SJCRH30 (cell line): ENCODE results near the gene CR1.

DNA sequence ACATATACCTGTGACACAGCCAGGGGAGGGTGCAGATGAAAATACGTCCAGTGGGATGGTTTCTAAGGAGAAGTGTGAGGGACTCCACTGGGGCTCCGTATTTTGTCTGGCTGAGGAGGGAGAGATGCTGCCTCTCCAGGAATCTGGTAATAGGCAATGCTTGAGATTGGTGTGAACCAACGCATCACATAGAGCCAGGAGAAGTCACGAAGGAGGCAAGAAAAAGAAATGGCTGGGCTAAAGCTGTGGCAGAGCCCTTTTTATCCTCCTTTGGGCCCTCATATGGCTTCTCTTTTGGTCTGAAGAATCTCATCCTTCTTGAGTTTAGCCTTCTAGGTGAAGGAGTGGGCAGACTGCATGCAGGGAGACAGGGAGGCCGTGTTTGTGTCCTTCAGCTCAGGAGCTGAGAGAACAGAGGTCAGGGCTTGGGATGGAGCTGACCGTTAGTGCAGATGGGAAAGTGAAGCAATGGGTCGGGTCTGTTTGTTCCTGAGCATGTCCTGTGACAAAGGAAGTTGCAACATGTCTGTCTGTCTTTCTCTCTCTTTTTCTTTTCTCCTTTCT is 14.8 kb downstream of the MAPKAPK2 start:
- RAMPAGE, long total RNA = no peak

- RAMPAGE, long total RNA = no peak
Observed at GRCh38 chr1:206703026-206704173, 18.7 kb downstream of the MAPKAPK2 start.

DNA sequence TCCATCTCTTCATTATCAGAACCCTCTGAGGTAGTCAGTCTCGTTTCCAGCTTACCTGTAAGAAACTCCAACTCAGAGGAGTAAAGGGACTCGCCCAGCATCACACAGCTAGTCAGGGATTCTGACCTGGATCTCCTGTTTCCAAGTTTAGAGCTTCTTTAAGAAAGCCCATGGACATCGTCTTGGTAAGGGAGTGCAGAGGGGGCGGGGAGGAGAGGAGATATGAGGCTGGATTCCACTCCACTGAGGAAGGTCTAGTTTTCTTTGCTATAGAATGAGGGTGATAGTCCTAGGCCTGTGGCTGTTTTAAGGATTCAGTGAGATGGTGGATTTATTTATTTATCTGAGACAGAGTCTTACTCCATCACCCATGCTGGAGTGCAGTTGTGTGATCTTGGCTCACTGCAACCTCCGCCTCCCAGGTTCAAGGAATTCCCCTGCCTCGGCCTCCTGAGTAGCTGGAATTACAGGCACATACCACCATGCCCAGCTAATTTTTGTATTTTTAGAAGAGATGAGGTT is 34.2 kb upstream of the IL19 start:
- RAMPAGE, long total RNA = no peak

- RAMPAGE, long total RNA = no peak
Observed at GRCh38 chr1:206748330-206748717, 22.2 kb upstream of the IL19 start.

DNA sequence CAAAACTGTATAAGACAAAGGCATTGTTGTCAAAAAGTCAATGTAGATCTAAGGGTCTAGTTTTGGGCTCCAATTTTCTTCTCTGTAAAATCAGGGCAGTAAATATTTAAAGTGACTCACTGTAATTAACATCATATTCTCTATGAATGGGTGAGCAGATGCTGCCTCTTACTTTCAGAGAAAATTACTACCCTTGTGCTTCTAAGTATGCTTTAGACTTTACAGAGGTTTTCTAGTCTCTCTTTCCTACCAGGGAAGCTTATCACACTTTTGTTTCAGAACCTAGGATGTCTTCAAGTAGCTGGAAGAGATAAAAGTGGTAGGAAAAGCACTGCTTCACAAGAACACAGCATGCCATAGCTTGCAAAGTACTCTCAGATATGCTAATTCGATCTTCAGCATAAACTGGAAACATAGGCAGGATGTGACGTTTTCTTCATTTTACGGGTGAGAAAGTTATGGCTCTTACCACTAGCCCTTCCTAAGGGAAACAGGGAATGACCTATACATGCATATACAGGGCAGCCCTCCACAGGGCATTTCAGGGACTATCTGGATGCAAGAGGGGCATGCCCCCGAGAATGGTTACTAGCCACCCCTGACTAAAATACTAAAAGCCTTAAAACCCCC is 2.7 kb downstream of the C1orf116 start:
- RAMPAGE, long total RNA = no peak

DNA sequence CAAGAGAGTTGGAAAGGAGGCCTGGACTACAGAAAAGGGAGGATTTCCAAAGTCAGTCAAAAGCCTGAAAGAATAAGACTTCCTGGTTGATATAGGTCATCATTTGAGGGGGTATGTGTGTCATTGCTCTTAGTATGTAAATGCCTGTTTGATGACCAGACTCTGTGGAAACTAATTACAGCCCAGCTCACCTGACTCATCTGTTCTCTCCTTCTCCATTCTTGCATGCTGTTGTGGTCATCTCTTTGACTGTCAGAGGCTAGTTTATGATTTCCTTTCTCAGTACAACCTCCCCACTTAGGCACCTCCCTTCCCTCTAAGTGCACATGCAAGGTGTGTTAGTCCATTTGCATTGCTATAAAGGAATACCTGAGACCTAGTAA is 2.4 kb upstream of the C1orf116 start:
- RAMPAGE, long total RNA = no peak

DNA sequence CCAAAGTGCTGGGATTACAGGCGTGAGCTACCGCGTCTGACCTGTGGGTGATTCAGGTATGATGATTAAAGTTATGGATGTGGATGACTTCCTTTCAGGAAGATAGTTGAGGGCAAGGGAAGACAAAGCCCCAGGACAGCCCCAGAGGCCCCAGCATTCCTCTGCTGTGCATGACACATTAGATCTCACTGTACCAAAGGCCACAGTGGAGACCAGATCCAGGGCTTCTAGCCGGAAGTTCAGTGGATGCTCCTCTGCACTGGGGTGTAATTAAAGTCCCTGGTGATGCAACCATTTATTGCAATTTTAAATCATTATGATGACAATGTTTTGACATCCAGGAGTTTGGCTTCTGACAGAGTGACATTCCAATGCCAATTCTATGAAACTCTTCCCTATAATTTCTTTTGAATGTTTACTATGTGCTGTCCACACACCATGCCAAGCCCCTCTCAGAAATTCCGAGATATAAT is 5.0 kb downstream of the C4BPA start:
- RAMPAGE, long total RNA = no peak

GRCh38 chr1:207327204-207328273 is 6.1 kb downstream of the CD55 start:
- RAMPAGE, long total RNA = no peak

- RAMPAGE, long total RNA = no peak
Observed at GRCh38 chr1:207332856-207333147, 11.3 kb downstream of the CD55 start.

DNA sequence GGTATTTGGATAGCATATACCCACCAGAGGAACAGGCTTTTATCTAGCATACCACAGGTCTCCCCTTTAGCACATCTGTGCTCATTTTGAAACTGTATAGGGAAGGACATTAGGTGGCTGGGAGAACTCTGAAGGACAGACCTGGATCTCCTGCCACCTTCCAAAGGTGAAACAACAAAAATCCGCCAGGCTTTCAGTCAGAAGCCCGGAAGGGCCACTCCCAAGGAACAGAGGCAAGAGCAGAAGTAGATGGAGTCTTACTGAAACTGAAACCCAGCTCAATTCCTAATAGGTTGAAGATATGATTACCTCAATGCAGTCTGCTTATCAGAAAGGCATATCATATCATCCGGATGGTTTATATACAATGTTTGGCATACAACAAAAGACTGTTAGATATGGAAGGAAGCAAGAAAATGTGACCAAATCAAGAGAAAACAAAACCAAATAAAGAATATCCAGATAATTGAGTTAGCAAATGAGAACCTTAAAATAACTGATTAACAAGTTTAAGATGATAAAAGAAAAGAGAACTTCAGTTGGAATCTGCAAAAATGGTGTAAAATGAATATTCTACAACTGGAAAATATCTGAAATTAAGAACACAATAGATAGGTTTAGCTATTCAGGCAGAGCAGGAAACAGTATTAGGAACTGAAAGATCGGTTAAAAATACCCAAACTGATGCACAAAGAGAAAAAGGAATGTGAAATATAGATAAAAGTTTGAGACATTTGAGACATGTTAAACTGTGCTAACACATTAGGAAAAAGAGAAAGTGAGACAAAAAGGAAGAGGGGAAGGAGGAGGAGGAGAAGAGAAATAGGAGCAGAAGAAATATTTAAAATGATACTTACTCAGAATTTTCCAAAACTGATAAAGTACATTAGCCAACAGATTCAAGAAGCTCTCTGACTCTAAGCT is 11.9 kb downstream of the CD55 start:
- RAMPAGE, long total RNA = no peak

DNA sequence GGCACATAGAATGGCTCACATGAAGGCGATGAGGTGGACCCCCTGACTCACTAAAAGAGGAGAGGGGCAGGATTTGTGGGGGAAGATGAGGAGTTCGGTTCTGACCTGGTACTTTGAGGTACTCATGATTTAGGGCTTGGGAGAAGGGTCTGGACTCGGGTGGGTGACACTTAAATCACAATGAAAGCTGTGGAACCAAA is 12.4 kb upstream of the CR1 start:
- RAMPAGE, long total RNA = no peak

DNA sequence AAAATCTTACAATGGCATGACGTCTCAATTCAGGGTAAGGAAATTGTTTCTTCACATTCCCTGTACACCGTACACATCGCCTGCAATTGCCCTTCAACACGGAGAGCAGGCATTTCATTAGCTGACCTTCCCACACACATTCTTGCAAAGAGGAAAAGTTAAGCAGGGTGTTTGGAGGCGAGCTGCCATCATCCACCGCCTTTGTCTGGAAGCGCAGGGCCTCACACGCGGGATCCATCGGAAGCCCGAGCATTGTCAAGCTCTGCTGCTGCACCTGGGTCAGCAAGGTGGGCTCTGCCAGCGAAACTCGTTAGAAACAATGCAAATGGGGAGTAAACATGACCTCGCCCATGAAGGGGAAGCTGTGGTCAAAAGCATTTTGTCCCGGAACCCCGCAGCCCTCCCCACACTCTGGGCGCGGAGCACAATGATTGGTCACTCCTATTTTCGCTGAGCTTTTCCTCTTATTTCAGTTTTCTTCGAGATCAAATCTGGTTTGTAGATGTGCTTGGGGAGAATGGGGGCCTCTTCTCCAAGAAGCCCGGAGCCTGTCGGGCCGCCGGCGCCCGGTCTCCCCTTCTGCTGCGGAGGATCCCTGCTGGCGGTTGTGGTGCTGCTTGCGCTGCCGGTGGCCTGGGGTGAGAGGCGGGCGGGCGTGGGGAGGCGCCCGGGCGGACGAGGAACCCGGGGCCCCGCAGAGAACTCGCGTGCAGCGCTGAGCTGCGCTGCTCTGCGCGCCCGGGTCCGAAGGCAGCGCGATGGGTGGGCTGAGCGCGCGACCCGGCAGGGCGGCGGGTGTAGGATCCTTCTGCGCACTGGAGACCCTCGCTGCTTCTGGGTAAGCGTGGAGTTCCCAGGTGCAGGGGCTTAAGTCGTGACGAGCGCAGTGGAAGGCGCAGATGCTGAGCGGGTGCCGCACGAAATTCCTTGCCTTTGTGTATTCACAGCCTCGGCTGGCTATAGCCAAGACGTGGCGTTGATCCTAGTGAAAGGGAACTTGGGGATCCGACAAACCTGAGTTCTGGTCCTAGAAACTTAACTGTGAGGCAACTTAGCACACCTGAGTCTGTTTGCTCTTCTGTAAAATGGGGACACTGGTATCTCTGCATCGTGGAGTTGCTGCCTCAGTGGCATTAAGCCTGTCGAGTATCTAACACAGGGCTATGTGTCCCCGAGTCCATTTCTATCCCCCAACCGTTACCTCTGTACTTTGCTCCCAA is at the start of gene CR1:
Gene CR1, plus strand, starts transcription at position 407 of the 1,220 bp plus-strand sequence.
- RAMPAGE, long total RNA = no peak

DNA sequence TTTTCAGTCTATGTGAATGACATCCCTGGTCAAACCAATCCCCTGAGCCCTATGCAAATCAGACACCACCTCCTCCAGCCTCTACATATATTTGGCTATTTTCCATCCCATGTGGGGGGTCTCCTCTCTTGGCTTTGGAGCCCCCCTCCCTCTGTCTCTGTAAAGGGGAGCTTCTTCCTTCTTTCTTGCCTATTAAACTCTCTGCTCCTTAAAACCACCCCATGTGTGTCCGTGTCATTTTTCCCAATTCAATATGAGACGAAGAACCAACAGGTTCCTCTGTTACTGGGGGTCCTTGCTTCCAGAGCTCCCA is 11.0 kb upstream of the CD46 start:
- RAMPAGE, long total RNA = no peak

GRCh38 chr1:207802720-207803109 is 50.9 kb downstream of the CD46 start:
- RAMPAGE, long total RNA = no peak

- RAMPAGE, long total RNA = no peak
Observed at GRCh38 chr1:207809832-207810722, 58.2 kb downstream of the CD46 start.

DNA sequence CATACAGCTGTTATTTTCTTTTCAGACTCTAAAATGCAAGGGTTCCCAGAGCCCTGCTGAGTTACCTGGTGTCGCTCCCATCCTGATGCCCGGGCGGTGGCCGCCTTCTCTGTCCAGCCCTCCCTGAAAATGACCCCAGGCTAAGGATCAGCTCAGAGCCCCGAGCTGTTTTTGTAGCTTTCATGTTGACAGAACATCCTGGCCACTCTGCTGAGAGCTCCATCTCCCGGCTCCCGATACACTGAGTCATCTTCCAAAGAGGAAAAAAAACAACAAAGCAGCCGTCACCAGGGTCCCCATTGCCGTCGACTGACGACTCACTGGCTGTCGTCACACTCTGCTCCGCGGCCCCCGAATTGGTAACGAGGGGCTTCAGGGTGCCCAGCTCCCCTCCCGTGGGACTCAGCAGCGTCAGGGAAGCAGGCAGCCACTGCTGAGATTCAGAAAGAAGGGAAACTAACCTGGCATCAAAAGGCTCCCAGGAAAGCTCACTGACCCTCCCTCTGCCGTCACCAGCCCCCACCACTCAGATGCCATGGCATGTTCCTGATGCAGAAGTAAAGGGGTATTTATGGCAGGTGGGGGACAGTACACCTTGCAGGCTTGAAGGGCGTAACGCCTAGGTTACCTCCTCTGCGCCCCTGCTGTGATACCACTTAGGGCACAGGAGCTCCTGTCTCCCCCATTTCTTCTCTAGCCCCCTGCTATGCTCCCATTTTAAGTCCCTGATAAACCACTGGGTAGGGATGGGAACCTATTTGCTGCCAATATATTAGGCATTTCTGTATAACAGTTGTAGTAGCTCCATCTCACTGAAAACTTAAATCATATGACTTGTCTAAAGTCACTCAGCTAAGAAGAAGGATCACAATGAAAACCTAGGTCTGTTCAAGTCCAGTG is 67.3 kb downstream of the CD46 start:
- RAMPAGE, long total RNA = no peak

GRCh38 chr1:207823498-207823817 is 71.6 kb downstream of the CD46 start:
- RAMPAGE, long total RNA = no peak

- RAMPAGE, long total RNA = no peak
Observed at GRCh38 chr1:207823818-207824479, 72.1 kb downstream of the CD46 start.

GRCh38 chr1:207941483-207942115 is 30.7 kb upstream of the CD34 start:
- RAMPAGE, long total RNA = no peak

- RAMPAGE, long total RNA = no peak
Observed at GRCh38 chr1:208073273-208073553, 162.3 kb upstream of the CD34 start.